Vagina (tissue), 1 donor: ENCODE results near the genes DLX5 and TECPR1.

GRCh38 chr7:94064673-94064982, 60.5 kb upstream of the BET1 start:
- PRO-cap, result no peak
- RAMPAGE, long total RNA, result no peak

DNA sequence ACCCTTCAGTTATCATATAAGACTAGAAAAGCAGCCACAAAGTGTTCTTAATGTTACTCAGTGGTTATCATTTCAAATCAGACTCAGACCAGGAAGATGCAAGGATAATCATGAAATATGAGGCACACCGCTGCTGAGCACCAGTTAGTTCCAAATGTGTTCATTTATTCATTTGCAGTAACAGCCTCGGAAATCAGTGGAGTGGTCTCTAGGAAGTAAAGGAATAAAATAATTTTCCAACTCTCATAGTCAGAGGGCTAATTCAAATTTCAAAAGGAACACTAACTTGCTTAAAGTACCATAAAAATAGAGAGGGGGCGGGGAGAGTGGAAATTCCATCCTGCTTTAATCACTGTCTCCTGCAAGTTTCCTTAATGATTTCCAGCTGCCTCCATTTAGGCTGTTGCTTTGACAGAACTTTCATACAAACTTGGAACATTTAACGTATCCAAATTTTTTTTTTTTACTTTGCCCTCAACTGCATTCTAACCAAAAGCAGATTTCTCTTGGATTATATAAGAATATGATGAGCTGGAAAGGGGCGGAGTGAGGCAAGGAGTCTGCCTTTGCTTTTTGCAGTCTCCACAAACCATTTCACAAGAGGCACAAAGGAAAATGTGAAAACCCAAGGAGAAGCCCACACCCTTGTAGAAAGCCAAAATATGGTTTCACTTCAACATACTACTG, 46.7 kb upstream of the COL1A2 start:
- PRO-cap, result unidirectional peak, plus-strand start at position 608 of the sequence
- RAMPAGE, long total RNA, result no peak

- PRO-cap, result no peak
- RAMPAGE, long total RNA, result no peak
These were observed 65.6 kb downstream of the PPP1R9A start for GRCh38 chr7:94972865-94973592.

GRCh38 chr7:95323378-95323755, 965 bp downstream of the PON1 start:
- PRO-cap, result no peak
- RAMPAGE, long total RNA, result no peak

DNA sequence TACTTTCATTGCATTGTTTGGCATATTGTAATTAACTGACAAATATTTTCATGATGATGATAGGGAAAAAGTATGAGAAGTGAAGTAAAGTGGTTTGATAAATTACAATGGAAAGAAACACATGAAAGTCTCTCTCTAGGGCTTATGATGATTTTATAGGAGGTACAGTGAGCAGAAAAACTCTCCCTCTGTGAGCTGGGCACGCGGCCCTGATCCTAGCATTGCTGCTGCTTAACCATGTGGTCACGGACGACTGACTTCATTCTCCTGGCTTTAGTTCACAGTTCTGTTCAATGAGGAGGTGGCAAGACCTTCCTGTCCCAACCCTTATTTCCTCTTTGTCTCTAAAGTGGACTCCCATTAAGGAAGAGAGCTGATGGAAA, 8.1 kb upstream of the PON3 start:
- PRO-cap, result no peak
- RAMPAGE, long total RNA, result no peak

DNA sequence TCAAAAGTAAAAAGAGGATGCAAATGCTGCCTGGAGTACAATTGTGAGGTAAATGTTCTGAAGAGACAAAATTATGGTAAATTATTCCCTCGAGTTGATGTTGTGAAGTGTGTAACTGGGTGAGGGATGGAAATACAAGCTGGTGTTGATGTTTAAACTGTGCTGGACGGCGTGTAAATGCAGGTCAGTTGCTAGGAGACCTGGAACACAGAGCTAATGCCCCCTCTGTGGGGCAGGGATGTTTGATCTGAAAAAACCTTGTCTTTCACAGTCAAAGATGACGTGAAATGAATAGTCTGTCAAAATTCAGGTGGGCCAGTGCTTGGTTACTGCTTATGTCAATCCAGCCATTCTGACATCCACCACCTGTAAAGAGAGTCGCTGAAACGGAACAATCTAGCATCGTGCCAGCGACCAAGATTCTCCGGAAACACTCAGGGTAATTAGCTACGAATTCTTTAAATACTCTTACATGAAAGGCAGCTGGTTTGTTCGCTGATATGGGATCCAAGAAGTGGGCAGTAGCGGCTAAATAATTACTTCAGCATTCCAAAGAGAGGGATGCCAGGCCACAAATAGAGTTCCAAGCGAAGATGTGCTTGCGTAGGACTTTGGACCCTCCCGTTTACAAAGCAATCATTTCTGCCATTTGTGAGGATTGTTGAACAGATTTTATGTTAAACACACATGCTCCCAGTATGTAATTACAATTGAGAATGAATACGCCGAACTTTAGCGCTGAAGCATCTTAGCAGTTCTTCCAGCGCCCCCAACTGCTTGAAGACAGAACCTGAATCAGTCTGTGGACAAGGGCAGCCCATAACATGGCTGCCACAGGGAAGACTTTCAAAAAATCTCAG, 7.4 kb upstream of the ASB4 start:
- PRO-cap, result no peak
- RAMPAGE, long total RNA, result no peak

- PRO-cap, result no peak
- RAMPAGE, long total RNA, result no peak
These were observed 272.9 kb downstream of the DYNC1I1 start for GRCh38 chr7:96045164-96045726.

DNA sequence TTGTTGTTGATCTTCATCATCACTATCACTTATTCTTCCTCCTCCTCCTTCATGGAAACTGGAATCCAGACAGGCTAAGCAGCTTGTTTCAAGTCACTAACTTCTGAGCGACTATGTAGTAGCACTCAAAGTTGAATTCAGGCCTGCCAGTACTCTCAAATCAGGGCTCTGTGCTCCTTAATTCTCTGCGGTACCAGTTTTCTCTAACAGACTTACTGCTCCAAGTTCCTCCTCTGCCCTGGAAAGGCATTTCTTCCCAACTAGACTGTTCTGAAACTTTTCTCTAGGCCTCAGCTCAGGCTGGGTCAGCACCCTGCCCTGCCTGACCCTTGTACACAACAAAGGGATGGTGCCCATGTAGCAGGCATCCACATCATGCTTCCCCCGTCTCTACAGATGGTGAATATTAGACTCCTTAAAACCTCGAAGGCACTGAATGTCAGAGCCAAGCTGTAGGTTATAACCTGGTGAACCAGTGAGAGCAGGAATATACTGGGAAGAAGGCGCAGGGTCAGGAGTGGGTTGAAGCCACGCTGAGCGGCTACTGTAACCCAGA, 144.1 kb downstream of the SLC25A13 start:
- PRO-cap, result no peak
- RAMPAGE, long total RNA, result no peak

DNA sequence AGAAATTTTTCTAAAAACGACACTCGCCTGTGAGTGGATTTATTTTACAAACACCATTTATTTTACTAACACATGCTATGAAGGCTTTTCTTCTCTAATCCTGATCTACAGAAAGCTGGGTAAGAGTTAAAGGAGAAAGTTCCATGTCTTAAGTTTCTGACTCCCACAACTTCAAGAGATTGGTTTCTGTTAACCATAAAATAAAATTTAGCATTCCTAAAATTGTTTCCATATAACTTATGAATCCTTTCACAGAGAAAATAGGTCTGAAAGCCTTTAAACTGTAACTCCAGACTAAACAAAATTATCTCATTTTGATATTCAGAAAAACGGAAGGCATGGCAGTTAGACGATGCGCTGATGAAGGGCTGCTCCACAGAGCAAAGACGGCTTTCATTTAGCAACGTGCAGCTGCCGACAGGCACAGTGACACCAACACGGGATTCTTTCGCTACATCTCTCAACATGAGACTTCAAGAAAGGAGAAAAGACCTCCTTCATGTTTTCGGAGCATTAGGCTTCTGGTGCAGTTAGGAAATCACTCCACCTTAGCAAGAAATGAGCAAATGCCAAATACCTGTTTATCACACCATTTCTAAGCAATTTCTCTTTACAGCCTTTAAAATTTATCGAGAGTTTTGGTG, 133.2 kb downstream of the SLC25A13 start:
- PRO-cap, result no peak
- RAMPAGE, long total RNA, result no peak

- PRO-cap, result no peak
- RAMPAGE, long total RNA, result start-site peak on the minus strand at chr7:96264281-96264458, 5 reads
These were observed 57.8 kb downstream of the SLC25A13 start for GRCh38 chr7:96264056-96264515.

GRCh38 chr7:96401245-96401679, 79.4 kb upstream of the SLC25A13 start:
- PRO-cap, result no peak
- RAMPAGE, long total RNA, result no peak

- PRO-cap, result no peak
- RAMPAGE, long total RNA, result no peak
These were observed 129.0 kb upstream of the DLX6 start for GRCh38 chr7:96876362-96876711.

DNA sequence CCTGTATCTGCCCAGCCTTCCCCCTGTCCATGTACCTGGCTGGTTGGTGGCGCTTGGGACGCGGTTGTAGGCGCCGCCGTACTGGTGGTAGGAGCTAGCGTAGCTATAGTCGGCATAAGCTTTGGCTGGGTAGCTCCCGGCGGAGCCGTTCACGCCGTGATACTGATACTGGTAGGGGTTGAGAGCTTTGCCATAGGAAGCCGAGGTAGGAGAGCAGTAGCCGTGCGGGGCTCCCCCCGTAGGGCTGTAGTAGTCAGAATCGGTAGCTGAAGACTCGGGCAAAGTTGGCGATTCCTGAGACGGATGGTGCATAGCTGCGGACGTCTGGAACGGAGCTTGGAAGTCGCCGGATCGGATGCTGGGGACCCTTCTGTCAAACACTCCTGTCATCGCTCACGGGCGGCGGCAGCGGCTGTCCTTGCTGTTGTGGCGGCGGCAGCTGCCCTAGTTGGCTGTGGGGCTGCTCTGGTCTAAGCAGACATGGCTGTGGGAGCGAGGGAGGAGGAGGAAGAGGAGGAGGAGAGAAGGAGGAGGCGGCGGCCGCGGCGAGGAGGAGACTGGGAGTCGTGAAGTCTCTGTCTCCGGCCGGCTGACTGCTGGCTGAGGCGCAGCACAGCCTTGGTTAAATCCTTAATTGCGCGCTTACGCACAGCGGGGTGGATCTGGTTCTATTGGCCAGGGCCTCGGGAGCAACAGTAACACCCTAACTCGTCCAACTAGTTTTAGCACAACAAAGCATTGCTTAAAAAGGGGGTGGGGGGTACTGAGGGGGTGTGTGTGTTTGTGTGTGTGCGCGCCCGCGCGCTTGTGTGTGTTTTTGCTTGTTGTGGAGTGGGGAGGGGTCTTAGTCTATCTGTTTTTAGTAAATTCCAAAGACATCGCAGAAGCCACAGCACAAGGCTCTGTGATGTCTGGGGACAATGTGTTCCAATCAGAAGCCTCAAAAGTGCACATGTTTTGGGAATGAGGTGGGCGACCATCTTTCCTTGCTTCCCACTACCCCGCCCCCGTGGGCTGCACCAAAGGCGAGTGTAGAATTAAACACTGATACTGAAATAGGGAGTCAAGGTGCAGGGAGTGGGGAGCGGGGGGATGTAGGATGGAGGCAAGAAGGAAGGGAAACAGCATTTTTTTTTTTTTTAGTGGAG, at the start of gene DLX5:
TSS of gene DLX5 (minus strand) at position 598 of the 1,148 bp plus-strand sequence.
- PRO-cap, result unidirectional peak, minus-strand start at position 454 of the sequence; unidirectional peak, minus-strand start at position 598 of the sequence
- RAMPAGE, long total RNA, result no peak

DNA sequence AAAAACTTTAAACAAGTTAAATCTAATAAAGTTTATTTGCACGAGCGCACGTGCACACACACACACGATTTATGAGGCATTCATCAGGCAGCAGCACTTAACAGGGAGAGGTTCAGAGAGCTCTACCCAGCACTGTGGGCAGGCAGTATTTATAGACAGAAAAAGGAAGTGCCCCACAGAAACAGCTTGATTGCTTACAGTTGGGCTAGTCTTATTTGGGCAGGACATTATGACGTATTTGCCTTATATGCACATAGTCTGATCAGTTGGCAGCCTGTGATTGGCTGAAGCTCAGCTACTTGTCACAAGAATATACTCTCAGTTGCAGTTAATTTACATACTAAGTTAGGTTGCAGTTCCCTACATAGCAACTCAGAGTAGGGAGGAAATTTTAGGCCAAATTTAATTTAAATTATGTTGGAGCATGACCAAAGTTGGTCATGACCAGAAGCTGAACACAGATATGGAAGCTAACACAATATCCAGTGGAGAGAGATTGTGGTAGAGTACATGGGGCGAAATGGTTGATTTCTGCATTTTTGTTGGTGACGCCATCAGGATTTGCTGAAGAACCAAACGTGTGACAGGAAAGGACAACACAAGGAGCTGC, 1.1 kb upstream of the SDHAF3 start:
- PRO-cap, result no peak
- RAMPAGE, long total RNA, result no peak

DNA sequence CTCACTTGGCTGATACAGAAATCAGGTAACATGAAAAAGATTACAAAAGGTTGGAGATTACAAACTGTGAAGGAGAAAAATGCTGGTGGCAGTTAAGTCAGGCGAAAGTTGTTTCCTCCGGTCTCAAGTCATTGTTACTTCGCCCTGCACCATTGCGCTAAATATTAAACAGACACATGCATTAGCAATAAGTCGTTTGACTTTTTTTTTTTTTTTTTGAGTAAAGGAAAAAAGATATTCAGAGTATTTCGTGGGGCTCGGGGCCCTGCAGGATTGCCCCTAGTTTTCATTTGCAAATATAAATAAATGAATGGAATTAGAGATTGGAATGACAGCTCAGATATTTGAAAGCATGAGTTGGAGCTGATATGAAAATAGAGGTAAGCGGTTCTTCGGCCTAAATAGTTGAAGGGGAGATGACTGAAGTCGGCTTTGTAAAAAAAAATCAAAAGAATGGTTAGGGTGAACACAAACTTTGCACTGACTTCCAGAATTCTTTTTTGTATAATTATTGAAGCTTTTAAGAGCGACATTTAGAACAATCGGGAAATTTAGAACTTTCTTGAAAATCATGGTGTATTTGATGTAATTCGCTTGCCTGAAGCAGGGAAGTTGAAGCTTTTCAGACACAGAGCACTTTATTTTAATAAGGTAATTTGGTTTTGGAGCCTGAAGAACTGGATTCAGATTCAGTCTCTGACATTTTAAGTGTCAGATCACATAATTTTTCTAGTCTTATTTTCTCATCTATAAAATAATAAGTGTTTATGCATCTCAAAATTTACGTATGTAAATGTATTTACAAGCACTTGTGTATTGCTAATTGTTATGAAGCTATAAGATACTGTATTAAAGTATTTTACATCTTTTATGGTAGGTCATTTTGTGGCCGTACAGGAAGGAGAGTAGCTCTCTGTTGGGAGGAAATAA, 1.1 kb downstream of the SDHAF3 start:
- PRO-cap, result no peak
- RAMPAGE, long total RNA, result no peak

- PRO-cap, result no peak
- RAMPAGE, long total RNA, result no peak
These were observed 1.5 kb downstream of the TAC1 start for GRCh38 chr7:97733285-97733906.

DNA sequence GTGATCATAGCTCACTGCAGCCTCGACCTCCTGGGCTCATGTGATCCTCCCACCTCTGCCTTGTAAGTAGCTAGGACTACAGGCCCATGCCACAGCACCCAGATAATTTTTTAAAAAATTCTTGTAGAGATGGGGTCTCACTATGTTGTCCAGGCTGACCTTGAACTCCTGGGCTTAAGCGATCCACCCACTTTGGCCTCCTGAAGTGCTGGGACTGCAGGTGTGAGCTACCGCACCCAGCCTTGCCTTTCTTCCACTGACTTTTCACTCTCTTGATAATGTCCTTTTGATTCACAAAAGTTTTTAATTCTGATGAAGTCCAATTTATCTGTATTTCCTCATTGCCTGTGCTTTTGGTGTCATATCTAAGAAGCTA, 17.3 kb downstream of the TECPR1 start:
- PRO-cap, result no peak
- RAMPAGE, long total RNA, result no peak

DNA sequence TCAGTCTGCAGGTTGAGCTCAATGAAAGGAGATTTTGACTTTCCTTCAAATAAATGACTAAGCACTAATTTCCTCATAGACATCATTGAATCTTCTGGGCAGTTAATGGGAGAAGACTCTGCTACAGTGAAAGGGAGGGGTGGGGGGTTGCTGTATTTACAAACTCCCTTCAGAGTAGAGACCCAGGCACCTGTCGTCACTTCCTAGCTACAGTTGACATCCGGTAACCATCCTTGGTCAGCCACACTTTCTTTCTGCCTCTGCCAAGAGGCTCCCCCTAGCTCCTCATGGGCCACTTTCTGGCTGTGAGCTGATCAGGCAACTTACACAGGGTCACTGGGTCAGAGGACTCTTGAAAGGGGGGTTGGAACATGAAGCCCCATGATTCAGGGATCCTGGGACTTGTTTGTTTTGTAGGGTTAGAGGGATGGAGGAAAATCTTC, 1.3 kb downstream of the TECPR1 start:
- PRO-cap, result no peak
- RAMPAGE, long total RNA, result no peak

- PRO-cap, result bidirectional peak, plus-strand start at chr7:98252364, minus-strand start at chr7:98252153
- RAMPAGE, long total RNA, result start-site peak on the minus strand at chr7:98252167-98252235, 68 reads
These were observed at the start of gene TECPR1 for GRCh38 chr7:98251166-98252252. Gene TECPR1, minus strand, starts transcription at chr7:98252232.

GRCh38 chr7:98285622-98286644, 4.4 kb downstream of the BRI3 start:
- PRO-cap, result bidirectional peak, plus-strand start at chr7:98286501, minus-strand start at chr7:98286367
- RAMPAGE, long total RNA, result start-site peak on the plus strand at chr7:98286343-98286481, 8 reads